Metastatic Liver Carcinoma in the Adrenal Gland (tissue), 2 donors: ENCODE results near the genes NUCB1, BAX and LIN7B.

- PRO-cap, 2 experiments = no peak in any of the 2 experiments
Observed at GRCh38 chr19:48760423-48761259, 5.3 kb downstream of the FGF21 start.

DNA sequence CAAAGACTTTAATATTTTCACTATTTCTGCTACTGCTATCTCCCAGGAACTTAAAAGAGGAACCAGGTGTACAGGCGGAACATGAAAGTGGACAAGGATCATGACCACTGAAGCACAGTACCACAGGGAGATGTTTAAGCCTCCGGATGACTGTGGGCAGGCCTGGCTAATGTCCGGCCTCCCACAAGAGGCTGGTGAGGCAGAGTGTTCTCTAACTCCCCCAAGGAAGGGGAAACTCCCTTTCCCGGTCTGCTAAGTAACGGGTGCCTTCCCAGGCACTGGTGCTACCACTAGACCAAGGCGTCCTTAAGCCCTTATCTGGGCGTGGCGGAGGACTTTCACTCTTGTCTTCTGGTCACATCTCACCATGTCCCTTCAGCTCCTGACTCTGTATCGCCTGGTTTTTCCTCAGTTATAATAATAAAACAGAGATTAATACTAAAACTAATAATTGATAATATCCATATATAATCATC lies 25.7 kb downstream of the FGF21 start:
- PRO-cap, 2 experiments = no peak in any of the 2 experiments

DNA sequence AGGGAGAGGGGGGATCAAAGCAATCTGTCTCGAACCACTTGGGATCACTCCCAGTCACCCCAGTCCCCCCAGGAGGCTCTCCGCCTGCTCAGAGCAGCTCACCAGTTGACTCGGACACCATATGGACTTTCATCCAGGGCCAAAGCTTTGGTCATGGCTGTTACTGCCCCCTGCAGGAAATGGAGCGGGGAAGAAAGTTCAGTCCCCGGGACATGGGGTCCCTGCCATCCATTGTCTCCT lies 2.7 kb upstream of the BCAT2 start:
- PRO-cap, 2 experiments = peak in 2 of 2 experiments; most common minus-strand start position 121 of the sequence (in 1)

DNA sequence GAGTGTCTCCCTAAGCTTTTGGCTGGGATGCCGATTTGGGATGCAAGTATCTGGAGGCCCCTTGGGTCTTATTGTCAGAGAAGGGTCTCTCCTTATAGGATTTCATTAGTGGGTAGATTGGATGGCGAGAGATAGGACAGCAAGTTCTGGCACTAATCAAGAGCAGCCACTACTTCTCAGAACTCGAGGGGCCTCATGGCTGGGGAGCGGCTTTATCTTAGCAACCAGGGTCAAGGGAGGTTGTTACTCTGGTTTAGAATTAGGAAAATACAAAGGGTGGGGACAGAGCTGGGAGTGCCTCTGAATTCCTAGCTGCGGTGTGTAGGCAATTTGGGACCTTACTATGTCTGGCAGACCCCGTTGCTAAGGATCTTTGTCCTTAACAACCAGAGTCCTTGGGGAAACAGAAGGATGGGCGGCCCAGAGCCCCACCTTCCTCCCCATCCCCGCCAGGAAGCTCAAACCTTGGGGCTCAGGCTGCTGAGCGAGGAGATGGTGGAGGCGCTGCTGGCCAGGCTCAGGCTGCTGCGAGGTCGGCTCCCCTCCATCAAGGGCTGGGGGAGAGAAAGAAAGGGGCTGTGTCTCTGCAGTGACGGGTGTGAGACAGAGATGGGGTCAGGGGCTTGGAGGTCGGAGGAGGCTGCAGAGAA lies 1.2 kb downstream of the PLEKHA4 start:
- PRO-cap, 2 experiments = no peak in any of the 2 experiments

- PRO-cap, 2 experiments = peak in 2 of 2 experiments; most common plus-strand start chr19:48873158 (in 2)
Observed at GRCh38 chr19:48873126-48873649, 967 bp downstream of the PPP1R15A start.

- PRO-cap, 2 experiments = no peak in any of the 2 experiments
Observed at GRCh38 chr19:48881770-48882744, 9.8 kb downstream of the PPP1R15A start.

DNA sequence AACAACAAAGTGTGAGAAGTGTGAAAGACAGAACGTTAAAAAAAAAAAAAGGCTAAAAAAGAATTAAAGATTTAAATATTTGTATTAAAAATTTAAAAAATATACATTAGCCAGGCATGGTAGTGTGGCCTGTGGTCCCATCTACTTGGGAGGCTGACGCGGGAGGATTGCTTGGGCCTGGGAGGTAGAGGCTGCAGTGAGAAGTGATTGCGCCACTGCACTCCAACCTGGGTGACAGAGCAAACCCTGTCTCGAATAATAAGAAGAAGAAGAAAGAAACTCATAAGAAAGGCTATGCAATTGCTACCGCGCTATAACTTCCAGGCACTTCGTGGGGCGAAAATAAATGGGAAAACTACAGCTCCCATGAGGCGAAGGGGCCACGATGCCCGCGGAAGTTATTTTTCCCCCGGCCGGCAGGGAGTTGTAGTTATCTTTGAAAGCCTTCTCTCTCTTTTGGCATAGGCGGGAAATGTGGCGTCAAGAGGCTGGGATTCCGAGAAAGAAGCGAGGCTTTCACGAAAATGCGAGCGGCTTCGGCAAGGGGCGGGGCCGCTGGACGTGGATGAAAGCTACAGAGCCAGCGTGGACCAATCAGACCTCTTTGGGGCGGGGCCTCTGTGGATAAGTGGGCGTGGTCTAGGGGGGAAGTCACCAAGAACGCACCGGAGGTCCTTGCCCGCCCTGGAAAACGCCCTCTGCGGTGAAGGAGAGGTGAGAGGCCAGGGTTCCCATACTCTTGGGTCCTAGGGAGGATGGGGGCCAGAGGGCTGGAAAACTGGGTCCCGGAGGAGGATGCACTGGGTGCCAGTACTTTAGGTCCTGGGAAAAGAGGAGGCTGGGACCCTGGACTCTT lies at the start of gene NUCB1:
Gene NUCB1 (plus strand): TSS at position 654 of the 856 bp plus-strand sequence.
- PRO-cap, 2 experiments = peak in 2 of 2 experiments; most common plus-strand start position 657 of the sequence (in 2); most common minus-strand start position 498 of the sequence (in 2)

DNA sequence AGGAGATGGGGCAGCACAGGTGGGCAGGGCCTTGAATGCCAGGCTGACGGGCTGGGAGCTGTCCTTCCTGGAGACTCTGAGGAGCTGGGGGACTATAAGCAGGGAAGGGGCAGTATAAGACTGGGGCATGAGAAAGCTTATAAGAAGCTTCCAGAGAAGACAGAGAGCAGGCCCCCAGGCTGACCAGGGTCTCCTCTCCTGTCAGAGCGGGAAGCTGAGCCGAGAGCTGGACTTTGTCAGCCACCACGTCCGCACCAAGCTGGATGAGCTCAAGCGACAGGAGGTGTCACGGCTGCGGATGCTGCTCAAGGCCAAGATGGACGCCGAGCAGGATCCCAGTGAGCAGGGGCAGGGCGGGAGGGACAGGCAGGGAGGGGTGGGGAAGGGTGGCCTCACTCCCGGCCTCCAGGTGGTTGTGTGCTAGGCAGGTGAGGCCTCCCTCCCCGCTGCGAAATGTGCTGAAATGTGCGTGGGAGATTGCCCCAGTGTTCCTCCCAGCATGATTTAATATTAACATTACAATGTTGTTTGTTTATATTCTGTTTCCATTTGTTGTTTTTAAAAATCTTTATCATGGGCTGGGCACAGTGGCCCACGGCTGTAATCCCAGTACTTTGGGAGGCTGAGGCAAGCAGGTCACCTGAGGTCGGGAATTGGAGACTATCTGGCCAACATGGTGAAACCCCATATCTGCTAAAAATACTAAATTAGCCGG lies 5.6 kb downstream of the NUCB1 start:
- PRO-cap, 2 experiments = no peak in any of the 2 experiments

- PRO-cap, 2 experiments = peak in 2 of 2 experiments; most common plus-strand start chr19:48907930 (in 2); most common minus-strand start chr19:48907756 (in 2)
Observed at GRCh38 chr19:48907658-48908132, 7.6 kb downstream of the NUCB1 start.

DNA sequence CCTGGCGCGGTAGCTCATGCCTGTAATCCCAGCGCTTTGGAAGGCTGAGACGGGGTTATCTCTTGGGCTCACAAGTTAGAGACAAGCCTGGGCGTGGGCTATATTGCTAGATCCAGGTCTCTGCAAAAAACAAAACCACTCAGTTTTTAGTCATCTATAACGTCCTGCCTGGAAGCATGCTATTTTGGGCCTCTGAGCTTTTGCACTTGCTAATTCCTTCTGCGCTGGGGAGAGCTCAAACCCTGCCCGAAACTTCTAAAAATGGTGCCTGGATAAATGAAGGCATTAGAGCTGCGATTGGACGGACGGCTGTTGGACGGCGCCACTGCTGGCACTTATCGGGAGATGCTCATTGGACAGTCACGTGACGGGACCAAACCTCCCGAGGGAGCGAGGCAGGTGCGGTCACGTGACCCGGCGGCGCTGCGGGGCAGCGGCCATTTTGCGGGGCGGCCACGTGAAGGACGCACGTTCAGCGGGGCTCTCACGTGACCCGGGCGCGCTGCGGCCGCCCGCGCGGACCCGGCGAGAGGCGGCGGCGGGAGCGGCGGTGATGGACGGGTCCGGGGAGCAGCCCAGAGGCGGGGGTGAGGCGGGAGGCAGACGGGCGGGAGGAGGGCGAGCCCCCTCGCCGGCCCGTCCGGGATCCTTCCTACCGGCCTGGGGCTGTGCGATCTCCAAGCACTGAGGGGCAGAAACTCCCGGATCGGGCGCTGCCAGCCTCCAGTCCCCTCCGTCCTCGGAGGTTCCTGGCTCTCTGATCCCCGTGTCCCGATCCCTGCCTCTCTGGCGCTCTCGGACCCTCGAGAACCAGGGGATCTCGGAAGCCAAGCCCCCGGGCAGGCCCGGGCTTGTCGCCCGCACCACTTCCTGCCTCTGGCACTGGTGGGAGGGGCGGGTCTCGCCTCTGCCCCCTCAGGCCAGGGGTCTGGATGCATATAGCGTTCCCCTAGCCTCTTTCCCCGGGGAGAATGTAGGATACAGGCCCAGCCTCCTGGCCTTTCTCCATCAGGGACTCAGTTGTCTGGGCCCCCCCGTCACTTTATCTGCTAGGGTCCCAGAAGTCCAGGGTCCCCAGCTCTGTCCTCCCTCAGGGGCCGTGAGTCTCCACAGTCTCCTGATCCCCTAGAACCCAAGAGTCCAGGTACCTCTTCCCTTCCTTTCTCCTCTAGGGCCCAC lies at the start of gene BAX:
Gene BAX (plus strand): TSS at position 500 of the 1,179 bp plus-strand sequence.
- PRO-cap, 2 experiments = peak in 2 of 2 experiments; most common plus-strand start position 528 of the sequence (in 2); most common minus-strand start position 257 of the sequence (in 2)

DNA sequence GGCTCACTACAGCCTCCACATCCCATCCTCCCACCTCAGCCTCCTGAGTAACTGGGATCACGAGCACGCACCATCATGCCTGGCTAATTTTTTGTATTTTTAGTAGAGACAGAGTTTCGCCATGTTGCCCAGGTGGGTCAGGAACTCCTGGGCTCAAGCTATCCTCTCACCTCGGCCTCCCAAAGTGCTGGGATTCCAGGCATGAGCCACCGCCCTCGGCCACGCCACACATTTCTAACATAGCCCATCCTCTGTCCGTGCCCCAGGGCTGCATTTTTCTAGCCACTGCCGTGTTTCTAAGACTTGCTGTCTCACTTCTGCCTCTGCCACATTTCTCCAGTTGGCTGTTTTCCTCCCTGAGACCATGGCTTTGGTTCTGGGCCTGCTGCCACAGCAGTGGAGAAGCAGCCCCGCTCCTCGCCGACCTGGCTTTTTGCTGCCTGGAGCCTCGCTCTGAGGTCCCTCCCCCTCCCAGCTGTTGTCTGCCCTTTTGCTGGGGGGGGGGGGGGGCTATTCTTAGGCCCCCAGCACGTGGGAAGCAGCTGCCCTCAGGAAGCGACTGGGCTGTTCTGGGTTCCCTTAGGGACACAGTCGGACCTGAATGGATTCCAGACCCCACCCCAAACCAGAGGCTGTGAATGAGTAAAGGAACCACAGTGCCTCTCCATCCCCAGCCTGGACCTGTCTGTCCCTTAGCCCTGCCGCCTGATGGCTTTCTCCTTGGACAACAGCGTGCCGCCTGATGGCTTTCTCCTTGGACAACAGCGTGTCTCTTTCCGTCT lies 3.4 kb downstream of the GYS1 start:
- PRO-cap, 2 experiments = no peak in any of the 2 experiments

- PRO-cap, 2 experiments = peak in 2 of 2 experiments; most common plus-strand start chr19:48992402 (in 2)
Observed at GRCh38 chr19:48991961-48992704, 976 bp downstream of the GYS1 start.

- PRO-cap, 2 experiments = no peak in any of the 2 experiments
Observed at GRCh38 chr19:49108803-49109279, 5.3 kb upstream of the LIN7B start.

DNA sequence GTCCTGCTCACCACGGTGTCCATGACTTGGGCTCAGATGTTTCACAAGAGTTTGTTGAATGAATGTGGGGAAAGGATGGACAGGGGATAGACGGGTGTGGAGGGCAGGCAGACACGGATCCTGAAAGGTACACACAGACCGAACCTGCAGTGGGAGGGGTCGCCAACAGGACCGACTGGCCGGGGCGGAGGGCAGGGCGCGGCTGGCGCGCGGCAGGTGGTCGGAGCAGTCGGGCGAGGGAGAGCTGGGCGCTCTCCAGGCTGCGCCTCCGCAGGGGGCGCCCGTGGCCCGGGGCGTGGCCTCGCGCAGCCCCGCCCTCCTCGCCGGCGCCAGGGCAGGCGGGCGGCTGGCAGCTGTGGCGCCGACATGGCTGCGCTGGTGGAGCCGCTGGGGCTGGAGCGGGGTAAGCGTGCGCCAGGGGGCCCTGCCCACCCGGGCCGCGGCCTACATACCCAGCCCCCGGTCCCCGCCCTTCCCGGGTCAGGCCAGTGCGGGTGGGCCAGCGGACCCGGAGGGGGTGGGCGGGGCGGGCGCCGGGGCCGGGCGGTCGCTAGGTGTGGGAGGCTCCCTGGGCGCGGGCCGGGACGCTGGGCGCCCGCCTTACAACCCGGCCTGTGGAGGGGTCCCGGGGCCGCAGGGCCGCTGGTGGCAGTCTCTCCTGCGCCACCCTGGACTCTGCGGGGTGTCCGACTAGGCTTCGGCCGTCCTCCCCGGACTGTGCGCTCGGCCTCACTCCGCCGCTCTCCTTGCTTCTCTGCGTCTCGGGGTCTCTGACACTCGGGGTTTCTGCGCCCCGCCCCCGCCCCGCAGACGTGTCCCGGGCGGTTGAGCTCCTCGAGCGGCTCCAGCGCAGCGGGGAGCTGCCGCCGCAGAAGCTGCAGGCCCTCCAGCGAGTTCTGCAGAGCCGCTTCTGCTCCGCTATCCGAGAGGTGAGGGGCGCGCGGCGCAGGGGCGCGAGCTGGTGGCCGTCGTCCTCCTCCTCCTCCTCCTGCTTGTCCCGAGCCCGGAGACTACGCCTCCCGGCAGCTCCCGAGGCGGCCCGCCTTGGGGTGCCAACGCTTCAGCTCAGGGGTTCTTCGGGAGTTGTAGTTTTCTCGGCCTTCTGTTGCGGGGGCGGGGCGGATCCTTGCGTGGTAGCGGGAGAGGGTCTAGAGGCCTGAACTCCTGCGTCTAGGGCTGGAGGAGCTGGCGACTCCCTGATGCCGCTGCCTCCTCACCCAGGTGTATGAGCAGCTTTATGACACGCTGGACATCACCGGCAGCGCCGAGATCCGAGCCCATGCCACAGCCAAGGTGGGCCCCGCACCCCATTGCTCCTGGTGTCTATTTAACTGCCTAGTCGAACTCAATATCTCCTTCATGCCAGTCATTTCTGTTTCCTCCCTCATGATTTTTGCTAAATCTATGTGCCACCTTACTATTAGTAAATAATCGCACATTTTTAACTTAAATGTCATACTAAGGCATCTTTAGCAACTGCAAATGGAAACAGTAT lies at the start of gene LIN7B:
Gene LIN7B (plus strand): TSS at position 332 of the 1,495 bp plus-strand sequence.
- PRO-cap, 2 experiments = peak in 2 of 2 experiments; most common plus-strand start position 332 of the sequence (in 1); most common minus-strand start position 994 of the sequence (in 2)

- PRO-cap, 2 experiments = no peak in any of the 2 experiments
Observed at GRCh38 chr19:49128775-49129252, 9.5 kb downstream of the PPFIA3 start.

- PRO-cap, 2 experiments = no peak in any of the 2 experiments
Observed at GRCh38 chr19:49129253-49129757, 10.0 kb downstream of the PPFIA3 start.

GRCh38 chr19:49145835-49146706 lies 9.1 kb downstream of the HRC start:
- PRO-cap, 2 experiments = no peak in any of the 2 experiments

- PRO-cap, 2 experiments = no peak in any of the 2 experiments
Observed at GRCh38 chr19:49290658-49291539, 34.1 kb downstream of the SLC6A16 start.

- PRO-cap, 2 experiments = no peak in any of the 2 experiments
Observed at GRCh38 chr19:49333508-49334422, 1.4 kb upstream of the CD37 start.

- PRO-cap, 2 experiments = no peak in any of the 2 experiments
Observed at GRCh38 chr19:49338440-49338703, 3.2 kb downstream of the CD37 start.